Neural progenitor cell (in vitro differentiated cells): ENCODE measurements around the genes IFFO2 and MICOS10.

GRCh38 chr1:18956392-18956766 lies at the start of gene IFFO2:
Gene IFFO2, minus strand, starts transcription at chr1:18956676.
- RAMPAGE, long total RNA: no peak

DNA sequence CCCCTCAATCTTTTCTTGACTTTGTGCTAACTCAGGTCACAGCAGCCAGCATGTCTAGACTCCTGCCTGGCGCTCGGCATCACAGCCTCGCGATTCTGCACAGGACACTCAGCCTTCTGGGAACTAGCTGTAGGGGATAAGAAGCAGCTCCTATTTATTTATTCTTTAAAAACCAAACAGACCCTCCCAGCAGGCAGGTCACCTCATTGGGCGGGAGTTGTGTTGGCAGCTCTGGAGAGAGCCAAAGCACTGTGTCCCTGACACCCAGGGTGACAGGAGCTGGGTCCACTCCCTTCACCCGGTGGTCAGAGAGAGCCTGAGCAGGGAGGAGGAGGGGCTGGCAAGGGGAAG lies 79.5 kb upstream of the IFFO2 start:
- RAMPAGE, long total RNA: no peak

GRCh38 chr1:19084450-19084945 lies 125.6 kb downstream of the UBR4 start:
- RAMPAGE, long total RNA: no peak

DNA sequence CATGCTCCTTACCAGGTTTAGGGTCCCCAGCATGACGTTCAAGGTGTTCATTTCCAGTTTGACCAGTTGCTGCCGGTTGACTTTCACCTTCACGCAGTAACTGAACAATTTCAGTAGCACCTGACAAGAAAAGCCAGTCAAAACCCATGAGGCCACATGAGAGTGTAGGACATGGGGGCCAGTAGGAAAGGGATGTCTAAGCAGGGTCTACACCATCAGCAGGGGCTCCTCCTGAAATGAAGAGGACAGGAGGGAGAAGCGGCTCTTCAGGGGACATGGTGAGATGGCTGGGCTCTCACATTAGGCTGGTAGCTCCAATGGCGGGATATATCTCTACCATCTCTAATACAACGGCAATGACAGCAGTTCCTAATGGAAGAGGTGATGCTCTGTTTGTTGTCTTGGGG lies 114.5 kb downstream of the UBR4 start:
- RAMPAGE, long total RNA: no peak

DNA sequence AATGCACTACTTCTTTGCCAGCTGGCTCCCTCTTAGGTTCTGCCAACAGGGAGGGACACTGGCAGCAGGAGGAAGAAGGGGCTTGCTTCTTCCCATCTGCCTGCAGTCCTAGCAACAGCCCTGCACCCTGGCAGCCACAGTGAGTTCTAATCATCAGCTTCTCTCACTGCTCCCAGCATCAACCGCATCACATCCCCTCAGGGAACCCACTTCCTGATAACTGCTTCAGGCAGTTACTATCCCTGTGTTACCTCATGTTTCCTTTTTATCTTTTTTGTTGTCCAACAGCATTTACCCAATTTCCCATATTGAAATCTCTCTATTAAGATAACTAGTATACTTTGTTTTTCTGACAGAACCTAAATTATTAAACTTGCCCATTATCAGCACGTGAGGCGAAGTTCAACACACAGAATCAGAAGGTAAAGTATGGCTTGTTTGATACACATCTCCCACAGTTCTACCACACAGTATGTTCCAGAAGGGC lies 86.1 kb downstream of the UBR4 start:
- RAMPAGE, long total RNA: no peak

GRCh38 chr1:19127329-19128067 lies 82.6 kb downstream of the UBR4 start:
- RAMPAGE, long total RNA: no peak

DNA sequence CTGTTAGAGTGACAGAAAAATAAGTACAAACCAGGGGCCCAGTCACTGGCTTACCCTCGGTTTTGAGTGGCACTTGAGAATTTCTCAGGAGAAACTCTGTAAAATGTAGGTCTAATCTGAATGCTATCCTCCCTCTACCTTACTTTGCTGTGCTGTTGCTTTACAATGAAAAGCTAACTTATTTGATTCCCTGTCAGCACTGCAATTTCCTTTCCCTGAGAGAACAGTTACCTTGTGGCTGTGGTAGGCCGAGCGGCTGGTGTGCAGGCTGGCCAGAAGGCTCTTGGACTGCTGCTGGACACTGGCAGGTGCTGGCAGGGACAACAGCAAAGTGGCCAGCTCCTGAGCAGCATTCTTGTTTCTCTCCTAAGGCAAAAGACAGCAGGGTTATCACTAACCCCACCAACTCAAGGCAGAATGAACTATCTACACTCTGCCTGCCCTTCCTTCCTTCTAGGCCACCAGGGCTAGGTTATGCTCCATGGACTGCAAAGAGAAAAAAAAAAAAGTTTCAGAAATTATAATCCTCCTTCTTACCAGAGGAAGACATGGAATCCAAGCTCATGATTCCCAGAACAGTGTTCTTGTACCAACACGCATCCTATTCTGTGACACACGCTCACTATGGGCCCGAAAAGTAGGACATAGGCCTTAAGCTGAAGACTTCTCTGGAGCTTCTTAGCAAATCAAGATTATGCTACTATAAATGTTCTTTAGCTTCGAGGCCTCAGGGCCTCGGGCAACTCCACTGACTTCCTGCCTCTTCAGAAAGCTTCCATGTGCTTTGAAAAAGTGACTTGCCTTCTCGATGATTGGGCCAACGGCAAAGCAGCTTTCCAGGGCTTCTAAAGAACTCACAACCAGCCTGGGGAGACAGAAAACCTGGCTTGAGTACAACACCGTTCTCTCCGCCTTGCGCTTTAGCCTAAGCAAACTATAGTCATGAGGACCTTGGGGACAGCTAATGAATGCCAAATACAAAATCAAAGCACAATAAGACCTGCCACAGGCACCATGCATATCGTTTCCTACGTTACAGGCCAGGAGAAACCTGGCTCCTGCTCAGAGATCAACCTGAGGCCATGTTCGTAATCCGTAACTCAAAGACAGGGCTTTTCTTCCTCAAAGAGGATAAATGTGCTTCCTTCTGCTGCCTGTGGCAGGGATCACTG lies 61.9 kb downstream of the UBR4 start:
- RAMPAGE, long total RNA: no peak

GRCh38 chr1:19159595-19160396 lies 50.3 kb downstream of the UBR4 start:
- RAMPAGE, long total RNA: no peak

DNA sequence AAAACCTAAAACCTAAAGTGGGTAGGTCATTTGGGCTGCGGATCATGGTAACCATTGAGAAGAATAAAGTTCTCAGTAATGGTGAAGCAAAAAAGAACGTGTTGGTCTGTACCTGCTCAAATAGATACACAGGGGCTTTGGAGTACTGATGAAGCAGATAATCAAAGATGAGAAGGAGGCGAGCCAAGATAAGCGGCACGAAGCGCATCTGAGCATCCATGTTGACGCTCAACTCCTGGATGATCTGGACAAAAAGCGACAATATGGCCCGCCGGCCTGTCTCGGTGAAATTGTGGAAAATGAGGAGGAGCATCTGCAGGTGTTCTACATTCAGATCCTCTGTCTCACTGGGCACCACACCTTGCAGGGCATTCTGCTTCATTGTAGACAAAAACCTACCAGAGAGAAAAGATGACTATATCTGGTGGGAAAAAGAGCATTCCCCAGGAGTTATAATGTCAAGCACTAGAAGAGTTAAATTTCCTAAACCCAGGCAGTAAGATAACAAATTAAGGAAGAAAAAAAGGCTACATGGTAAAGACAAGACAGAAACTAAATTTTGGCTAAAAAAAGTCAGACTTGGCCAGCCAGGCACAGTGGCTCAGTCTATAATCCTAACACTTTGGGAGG lies 32.6 kb downstream of the UBR4 start:
- RAMPAGE, long total RNA: no peak

DNA sequence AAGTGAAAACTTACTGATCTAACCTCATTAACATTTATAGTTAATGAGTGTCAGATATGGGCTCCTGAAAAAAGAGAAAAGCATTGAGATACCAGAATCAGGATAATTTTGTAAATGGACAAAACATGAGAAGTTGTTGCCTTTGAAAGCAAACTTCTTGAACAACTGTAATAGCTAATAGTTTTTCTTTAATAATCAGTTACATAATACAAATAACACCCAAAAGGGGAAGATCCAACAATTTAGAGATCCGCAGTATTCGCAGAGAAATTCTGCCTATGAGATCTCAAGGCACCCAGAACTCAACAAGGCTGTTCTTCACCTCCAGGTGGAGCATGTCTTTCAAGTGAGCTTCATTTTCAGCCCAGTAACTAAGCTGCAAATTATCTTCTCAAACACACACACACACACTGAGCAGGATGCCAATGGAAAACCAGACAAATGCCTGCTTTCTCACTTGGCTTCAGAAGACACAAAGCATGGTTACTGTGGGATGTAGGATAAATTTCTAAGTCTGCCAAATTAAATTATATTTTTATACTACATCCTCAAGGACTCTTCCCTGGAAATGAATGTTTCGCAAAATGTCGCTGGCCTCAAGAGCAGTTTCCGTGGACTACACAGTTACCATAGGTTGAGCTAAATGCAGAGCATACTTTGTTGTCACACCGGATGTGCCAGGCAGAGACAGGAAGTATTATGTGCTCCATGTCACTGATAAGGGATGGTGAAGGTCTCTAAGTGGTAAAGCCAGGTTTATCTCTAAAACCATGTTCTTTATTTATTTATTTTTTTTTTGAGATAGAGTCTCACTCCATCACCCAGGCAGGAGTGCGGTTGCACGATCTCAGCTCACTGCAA lies 30.4 kb downstream of the UBR4 start:
- RAMPAGE, long total RNA: no peak

- RAMPAGE, long total RNA: no peak
Measured at GRCh38 chr1:19218773-19219883, 9.1 kb upstream of the UBR4 start.

GRCh38 chr1:19327823-19328022 lies 15.6 kb downstream of the SLC66A1 start:
- RAMPAGE, long total RNA: no peak

GRCh38 chr1:19373259-19373790 lies 61.2 kb downstream of the SLC66A1 start:
- RAMPAGE, long total RNA: no peak

DNA sequence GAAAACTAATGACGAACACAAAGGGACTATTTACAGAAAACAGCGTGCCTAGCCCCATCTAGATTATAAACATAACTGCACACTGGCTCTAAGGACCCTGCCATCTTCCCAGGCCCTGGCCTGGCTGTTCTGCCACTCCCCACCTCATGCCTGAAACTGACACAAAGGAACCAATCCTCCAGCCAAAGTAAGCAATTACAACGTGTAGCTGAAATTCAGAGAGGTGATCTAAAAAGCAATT lies 41.0 kb downstream of the CAPZB start:
- RAMPAGE, long total RNA: no peak

GRCh38 chr1:19461341-19461571 lies 24.1 kb downstream of the CAPZB start:
- RAMPAGE, long total RNA: no peak

GRCh38 chr1:19467119-19468193 lies 17.9 kb downstream of the CAPZB start:
- RAMPAGE, long total RNA: no peak

- RAMPAGE, long total RNA: start-site peak on the plus strand at chr1:19596989-19597030, 111 and 145 reads in 2 replicates
Measured at GRCh38 chr1:19596123-19597196, at the start of gene MICOS10. Gene MICOS10, plus strand, starts transcription at chr1:19596979.

GRCh38 chr1:19646408-19646929 lies 2.4 kb downstream of the NBL1 start:
- RAMPAGE, long total RNA: no peak

DNA sequence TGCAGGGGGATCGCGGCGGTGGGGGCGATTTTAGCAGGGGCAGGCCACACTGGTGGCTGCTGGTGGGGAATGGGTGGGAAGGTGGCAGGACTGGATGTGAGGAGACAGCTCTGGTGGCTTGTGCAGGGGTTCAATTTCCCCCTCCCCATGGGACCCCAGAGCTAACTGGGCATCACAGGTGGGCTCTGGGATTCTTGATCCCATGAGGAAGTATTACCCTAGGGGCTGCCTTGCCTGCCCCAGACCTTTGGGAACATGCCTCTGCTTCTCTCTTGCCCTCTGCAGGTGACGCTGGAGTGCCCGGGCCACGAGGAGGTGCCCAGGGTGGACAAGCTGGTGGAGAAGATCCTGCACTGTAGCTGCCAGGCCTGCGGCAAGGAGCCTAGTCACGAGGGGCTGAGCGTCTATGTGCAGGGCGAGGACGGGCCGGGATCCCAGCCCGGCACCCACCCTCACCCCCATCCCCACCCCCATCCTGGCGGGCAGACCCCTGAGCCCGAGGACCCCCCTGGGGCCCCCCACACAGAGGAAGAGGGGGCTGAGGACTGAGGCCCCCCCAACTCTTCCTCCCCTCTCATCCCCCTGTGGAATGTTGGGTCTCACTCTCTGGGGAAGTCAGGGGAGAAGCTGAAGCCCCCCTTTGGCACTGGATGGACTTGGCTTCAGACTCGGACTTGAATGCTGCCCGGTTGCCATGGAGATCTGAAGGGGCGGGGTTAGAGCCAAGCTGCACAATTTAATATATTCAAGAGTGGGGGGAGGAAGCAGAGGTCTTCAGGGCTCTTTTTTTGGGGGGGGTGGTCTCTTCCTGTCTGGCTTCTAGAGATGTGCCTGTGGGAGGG lies 7.9 kb upstream of the HTR6 start:
- RAMPAGE, long total RNA: no peak

DNA sequence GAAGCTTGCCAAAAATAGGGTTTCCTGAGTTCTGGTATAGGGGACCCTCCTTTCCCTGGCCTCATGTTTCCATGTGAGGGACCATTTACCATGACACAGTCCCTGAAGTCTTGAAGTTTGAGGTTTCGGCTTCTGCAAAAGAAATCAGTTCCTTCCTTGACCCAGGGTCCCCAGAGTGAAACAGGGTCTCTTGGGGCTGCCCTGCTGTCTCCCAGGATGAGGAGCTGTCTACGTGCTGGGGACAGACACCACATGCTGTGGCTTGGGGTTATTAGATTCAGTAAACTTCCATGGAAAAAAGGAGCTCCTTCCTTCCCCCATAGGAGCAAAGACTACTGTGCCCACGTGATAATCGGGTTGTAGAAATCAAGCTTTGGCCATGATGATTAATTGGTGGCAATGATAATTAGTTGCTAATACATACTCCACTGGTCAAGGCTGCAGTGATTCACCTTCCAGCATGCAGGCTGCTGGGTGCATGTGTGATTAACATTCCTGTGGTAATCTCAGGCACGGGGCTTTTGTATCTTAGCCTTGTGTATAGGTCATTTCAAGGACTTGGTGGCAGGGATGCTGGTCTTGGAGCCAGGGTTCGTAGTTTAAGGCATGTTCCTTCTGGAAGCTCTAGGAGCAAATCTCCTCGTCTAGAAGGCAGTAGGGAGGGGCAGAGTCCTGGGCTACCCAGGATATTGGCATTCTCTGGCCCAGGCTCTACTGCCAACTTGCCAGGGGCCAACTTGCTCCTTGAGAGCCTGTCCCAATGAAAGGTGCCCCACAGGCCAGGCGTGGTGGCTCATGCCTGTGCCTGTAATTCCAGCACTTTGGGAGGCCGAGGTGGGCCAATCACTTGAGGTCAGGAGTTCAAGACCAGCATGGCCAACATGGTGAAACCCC lies 41.4 kb downstream of the TMCO4 start:
- RAMPAGE, long total RNA: no peak